Vein endothelial cell (primary cell): ENCODE results near the gene FAM83B.

DNA sequence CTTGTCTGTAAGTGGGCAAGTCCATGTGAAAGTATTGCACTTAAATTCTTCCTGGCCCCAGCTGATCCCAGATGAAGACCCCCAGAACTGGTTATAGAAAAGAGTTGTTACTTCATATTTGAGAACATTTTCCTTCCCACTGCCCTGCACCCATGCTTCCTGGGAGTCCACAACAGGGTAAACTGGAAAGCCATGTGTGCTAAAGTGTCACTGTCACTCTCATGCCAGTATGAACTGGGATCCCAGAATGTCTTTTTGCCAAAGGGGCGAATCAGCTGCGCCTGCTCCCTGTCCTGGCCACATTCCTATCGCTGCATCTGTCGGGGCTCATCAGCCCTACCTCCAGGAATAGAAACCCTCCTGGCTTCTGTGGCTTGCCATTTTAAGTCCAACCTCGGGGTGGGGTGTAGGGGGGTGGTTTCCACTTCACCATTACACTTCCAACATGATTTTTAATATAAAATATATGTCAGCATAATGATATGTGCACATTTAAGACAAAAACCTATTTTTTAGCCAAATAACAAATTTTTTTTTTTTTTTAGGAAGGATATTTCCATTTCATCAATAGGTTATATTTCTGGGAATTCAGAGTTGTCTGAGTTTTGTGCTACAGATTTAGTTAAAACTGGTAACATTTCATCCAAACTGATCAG lies 910 bp downstream of the KLHL31 start:
- CAGE, long polyA plus RNA, result no peak

- CAGE, long polyA plus RNA, result no peak
Measured at GRCh38 chr6:53741443-53741942, 53.3 kb upstream of the LRRC1 start.

- CAGE, long polyA plus RNA, result no peak
Measured at GRCh38 chr6:53746274-53746763, 48.5 kb upstream of the LRRC1 start.

DNA sequence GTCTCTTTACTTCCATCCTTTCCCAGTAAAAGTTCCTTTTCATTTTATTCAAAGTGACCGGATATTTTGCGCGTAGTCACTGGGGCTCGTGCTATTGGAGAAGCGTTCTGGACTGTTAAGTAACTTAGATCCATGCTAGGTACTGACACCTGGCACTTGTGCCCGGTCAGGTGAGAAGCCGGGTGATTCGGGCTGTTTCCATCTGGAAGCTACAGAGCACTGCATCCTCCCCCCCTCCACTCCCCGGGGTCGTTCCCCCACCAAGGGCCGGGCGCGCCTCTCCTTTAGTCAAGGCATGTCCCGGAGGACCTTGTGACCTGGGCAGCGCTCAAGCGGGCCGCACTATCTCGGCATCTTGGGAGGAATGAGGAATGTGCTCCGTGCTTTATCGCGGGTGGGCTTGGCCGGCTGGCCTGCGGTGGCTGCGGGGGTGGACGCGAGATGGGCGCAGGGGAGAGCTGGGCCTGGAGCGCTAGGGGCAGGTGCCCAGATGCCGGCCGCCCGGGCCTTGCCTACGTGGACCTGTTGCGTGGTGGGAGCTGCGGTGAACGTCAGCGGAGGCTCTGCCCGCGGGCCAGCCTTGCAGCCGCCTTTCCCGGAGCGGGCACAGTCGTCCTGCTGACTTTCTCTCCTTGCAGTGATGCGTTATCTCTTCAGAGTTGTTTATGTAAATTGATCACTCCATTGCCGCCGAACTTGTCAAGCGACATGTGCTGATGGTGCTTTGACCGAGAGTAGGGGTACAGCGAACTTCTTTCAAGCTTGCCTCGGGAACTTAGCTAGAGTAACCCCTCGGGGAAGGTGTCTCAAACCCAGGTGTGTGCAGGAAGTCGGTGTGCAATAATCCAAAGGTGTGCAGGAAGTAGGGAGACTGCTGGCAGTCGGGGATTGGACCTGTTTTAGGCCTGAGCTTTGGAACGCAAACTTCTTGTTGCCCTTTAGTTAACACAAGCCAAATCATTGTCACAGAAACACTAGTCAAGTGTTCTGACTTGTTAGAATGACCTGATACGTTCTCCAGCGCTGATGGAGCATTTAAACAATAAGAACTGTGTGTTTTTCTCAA lies 1.1 kb downstream of the LRRC1 start:
- CAGE, long polyA plus RNA, result no peak

- CAGE, long polyA plus RNA, result no peak
Measured at GRCh38 chr6:53920363-53920825, 125.6 kb downstream of the LRRC1 start.

GRCh38 chr6:54097848-54098174 lies 13.4 kb upstream of the MLIP start:
- CAGE, long polyA plus RNA, result no peak

GRCh38 chr6:54846092-54846907 lies at the start of gene FAM83B:
FAM83B (plus strand) TSS chr6:54846771.
- CAGE, long polyA plus RNA, result no peak

DNA sequence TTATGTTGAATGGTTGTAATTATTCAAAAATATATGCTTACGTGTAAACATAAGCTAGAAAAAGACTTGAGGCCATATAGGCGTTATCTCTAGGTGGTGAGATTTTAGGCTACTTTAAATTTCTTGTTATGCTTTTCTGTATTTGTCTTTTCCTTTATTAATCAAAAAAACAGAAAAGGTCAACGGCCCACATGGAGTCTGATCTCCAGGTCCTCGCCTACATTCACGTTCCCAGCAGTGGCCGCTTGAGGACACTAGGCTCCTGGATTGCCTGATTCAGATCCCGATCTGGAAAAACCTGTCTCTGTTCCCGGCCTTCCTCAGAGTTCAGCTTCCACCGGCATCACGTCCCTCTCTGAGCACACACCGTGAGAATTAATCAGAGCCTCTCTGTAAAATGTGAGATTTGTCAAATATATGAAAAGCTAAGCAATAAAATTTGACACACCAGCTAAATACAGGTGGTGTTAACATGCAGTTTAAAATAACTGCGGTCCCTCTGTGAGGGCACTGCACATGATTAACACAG lies 122.7 kb upstream of the COL21A1 start:
- CAGE, long polyA plus RNA, result no peak

- CAGE, long polyA plus RNA, result no peak
Measured at GRCh38 chr6:56374862-56375523, 127.6 kb upstream of the COL21A1 start.

- CAGE, long polyA plus RNA, result no peak
Measured at GRCh38 chr6:56505851-56506228, 258.5 kb upstream of the COL21A1 start.

DNA sequence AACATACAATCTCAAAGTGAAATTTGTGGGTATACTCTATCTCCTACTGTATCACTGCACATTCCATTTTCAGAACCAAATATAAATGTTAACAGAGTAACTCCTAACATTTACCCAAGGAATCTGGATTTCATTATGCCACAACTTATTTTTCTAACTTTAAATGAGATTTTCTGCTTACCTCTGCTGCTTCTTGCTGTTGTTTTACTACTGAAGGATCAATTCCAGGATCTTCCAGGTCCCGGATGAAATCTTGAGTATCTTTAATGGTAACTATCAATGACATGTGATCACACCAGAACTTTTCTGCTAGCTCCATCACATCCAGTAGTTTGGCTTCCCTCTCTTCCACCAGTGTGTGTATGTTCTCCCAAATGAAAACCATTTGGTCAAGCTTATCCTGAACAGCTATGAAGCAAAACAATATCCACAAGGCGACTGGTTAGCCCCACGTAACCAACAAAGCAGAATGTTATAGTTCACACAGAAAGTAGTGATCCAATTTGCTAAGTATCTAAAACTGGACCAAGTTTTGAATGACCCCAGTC lies 261.0 kb upstream of the COL21A1 start:
- CAGE, long polyA plus RNA, result no peak

DNA sequence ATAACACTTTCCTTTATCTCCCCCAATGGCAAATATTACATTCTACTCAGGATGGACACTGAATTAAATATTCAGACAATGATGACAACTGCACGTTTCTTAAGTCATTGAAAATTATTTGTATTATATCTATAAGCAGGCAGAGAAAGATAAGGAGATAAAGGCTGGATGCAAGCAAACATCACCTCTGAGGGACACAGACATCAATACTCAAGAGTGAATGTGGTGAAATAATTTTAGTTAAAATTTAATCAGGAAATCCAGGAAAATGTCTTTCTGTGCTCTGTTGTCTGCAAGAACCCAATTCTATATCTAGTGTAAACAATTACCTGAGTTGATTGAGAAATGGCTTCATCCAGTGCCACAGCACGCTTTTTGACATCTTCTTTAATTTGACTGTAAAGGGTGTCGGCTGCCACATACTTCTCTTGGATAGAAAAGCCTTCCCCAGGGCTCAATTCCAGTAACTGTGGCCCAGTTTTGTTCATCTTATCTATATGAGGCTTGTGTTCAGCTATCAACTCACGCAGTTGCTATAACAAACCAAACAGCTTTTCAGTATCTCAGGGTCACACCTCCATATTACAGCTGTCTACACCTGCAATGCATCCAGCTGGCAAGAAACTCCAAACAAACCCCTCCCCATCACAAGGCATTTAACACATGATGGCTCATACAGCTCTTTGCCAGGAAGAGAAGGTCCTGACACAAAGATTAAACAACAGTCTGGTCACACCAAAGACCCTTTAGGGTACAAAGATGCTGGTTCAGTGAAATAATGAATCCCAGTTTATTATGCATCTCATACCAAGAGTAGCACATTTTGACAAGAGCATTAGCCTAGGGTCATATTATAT lies 263.7 kb upstream of the COL21A1 start:
- CAGE, long polyA plus RNA, result no peak

- CAGE, long polyA plus RNA, result no peak
Measured at GRCh38 chr6:56534902-56535356, 287.5 kb upstream of the COL21A1 start.

- CAGE, long polyA plus RNA, result no peak
Measured at GRCh38 chr6:57815991-57816312, 498.5 kb downstream of the PRIM2 start.

- CAGE, long polyA plus RNA, result no peak
Measured at GRCh38 chr6:61869326-61869821, 416.7 kb downstream of the KHDRBS2 start.

DNA sequence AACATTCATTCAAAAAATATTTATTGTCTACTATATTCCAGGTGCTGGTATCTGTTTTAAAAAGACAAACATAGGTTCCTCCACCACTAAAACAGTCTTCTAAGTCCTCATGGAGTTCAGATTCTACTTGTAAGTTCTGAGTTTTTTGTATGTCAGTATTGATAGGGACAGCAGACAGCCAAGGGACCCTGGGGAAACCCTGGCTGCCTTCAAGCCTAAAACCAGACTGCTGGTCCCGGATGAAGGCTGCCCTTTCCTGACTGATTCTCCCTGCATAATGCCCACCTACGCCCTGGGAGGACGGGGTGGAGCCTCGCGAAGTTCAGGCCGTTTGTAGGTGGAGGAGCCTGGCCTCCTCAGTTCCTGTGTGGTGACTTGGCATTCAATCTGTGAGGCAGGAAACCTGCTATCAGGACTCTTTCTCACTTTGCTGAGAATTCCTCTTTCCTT lies 120.2 kb upstream of the LGSN start:
- CAGE, long polyA plus RNA, result no peak

GRCh38 chr6:63492318-63492997 lies 79.8 kb upstream of the PTP4A1 start:
- CAGE, long polyA plus RNA, result no peak

DNA sequence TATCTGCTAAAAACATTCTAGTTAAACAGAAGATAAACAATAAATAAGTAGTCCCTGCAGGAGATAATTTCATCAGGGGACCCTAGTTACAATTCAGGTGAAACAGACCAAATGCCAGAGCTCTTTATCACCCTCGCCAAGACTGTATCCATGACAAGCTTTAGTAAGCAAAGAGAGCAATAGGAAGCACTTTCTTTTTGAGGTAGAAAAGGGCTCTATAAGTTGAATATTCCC lies 50.0 kb upstream of the PTP4A1 start:
- CAGE, long polyA plus RNA, result no peak

- CAGE, long polyA plus RNA, result no peak
Measured at GRCh38 chr6:63564850-63565347, 7.4 kb upstream of the PTP4A1 start.

GRCh38 chr6:63565348-63565978 lies 6.8 kb upstream of the PTP4A1 start:
- CAGE, long polyA plus RNA, result no peak